ENCODE measurements around the gene GTF3A.

GRCh38 chr13:27195260-27195614, 23.6 kb upstream of the USP12 start:
- RRBS = no CpG with 5 or more reads among the region's 5 CpGs

DNA sequence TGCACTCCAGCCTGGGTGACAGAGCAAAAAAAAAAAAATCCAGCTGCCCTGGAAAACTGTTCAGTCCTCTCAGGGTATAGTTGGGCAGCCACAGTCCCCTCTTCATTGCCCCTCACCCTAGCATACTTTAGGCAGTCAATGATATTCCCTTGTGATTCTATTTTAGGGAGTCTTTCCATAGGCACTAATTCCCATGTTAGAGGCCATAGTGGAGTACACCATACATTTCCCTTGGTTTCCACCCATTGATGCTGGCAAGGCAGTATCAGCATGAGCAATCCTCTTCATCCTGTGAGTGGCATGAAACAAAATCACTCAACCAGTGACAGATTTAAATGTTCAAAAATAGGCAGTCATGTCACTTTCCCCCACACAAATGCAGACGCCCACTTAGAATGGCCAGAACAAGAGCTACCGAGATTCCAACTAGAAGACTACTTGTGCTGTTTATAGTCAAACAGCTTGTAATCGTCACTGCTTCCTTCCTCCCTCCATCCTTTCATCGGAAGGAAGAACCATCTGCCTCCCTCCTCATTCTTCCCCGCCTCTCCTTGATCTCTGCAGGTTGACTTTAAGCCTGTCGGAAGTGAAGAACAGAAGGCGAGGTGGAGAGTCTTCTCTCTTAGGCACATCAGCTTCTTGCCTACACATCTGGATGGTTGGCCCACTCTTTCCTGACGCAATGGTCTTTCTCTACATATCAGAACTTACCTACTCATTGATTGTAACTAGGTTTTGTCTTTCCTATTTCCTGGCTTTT, 22.5 kb downstream of the RASL11A start:
- RRBS = no CpG with 5 or more reads among the region's 8 CpGs

DNA sequence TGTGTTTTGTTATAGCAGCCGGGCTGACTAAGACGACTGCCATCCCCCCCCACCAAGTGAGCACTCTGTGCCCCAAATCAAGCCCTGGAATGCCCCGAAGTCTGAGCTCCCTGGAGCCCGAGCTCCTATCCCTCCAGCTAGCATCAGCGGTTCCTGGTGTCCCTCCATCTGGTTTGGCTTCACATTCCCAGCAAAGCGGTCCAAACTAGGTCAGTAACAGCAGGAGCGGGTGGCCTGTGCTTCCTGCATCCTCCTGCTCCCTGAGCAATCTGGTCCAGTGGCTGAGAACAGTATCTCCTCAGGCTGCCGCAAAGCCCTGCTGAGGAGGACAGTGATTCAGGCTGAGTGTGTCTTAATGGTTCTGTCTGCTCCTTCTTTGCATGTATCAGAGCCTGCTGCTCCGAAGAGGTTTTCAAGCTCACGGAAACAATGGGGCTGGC, 25.8 kb downstream of the RASL11A start:
- RRBS = no CpG with 5 or more reads among the region's 10 CpGs

- RRBS = 2% methylated on average over 39 of the region's 91 CpGs
Measured at GRCh38 chr13:27424101-27425224, at the start of gene GTF3A. Gene GTF3A (plus strand): TSS chr13:27424619.

DNA sequence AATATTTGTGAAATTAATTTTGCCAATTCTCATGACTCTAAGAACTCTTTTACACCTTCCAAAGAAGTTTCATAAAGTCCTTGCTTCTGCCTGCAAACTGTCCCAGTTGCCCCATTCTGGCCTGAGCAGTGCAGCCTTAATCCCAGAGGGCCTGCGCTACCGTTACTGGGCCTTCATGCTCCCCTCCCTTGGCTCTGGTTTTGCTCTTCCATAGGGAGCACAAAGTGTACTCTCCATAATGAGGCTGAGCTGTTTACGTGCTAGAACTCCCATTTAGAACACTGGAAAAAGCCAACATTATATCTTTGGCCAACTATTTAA, 2.1 kb downstream of the MTIF3 start:
- RRBS = no CpG with 5 or more reads among the region's 3 CpGs

- RRBS = 48% methylated on average over 2 of the region's 8 CpGs
Measured at GRCh38 chr13:27744802-27745371, 47.4 kb upstream of the GSX1 start.

GRCh38 chr13:27868784-27869137, 51.0 kb upstream of the PDX1 start:
- RRBS = no CpG with 5 or more reads among the region's 3 CpGs

GRCh38 chr13:27957038-27957306, 12.1 kb downstream of the CDX2 start:
- RRBS = no CpG with 5 or more reads among the region's 2 CpGs

GRCh38 chr13:28140162-28140554, 1.8 kb downstream of the PAN3 start:
- RRBS = no CpG with 5 or more reads among the region's 5 CpGs

GRCh38 chr13:28268841-28269465, 130.6 kb downstream of the PAN3 start:
- RRBS = no CpG with 5 or more reads among the region's 1 CpG

DNA sequence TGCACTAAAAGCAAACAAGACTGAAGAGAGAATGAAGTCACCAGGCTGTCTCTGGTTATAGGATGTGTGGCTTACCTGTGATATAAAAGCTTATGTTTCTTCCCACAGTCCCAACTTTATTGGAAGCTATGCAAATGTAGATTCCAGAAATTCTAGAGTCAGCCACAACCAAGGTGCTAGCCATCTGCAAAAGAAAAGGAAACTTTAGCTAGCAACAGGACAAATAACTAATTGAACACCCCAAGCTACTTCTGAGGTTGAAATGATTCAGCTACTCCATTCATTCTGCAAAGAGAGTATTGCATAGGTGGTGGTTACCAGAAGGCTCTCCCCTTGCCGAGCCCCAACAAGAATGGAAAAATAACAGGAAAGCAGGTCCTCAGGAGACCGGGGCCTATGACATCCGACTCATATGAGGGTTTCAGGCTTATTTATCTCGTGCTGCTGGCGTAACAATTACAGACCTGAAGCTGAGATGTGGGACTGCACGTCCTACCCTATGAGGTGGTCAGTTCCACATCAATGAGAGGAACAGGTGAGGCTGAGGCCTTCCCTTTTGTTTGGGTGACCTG, 98.0 kb downstream of the FLT1 start:
- RRBS = no CpG with 5 or more reads among the region's 6 CpGs

DNA sequence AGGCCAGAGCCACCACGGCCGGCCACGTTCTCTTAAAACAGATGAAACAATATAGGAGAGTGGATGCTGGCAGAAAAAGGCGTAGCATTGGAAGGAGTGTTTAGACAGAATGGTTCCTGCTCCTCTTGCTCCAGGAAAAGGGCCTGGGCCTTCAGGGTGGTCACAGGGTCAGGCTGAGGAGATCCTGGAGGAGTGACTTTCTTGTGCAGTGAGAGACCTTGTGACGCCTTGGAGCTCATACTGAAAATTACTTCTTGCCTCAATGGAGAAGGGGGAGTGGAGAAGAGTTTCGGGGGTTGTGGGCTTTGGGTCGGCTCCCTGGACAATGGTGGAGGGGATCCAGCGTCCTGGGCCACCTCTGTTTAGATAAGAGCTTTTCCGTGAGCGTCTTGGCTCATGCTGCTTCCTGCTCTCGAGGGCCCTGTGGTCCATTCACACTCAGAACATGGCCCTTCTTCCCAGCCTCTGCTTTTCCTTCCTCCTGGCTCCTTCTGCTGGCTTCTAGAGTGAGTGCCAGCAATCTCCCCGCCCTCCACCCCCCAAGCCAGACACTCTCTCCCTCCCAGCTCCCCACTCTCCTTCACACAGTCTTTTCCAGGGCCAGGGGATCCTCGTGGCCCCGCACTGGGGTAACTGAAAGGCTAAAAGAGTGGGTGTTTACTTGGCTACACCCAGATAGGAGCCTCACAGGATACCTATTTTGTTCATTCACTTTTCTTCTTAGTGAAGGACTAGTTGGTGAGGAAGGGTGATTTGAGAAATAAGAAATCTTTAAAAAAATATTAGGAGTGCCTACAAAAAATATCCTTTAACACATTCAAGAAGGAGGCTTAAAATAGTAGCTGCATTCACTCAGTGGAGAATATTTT, 81.9 kb downstream of the FLT1 start:
- RRBS = no CpG with 5 or more reads among the region's 14 CpGs

DNA sequence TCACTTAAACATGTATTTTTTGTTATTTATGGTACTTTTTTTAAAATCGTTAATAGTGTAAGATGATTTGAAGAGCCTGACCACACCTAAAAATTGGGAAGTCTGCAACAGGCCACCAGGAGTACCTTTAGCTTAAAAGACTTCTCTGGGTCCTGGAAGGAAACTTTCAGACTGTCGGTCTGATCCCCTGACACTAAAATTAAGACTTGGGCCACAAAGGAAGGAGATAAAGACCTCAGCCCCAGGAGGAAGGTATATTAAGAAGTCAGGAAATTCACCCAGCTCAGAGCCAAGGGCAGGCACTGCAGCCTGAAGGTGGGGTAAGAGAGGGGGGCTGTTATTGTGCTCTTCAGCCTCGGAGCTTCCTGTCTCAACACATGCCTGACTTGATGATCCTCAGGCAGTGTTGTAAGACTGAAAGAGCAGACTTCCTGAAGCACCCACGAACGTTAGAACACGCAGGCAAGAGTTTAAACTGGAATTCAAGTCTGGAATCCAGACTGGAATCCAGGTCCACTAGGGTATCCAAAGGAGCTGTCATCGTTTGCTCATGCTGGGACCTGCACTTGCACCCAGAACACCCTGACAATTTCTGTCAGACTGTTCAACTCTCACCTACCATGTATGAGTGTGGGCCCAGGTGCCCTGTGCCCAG, 10.6 kb upstream of the FLT1 start:
- RRBS = no CpG with 5 or more reads among the region's 7 CpGs

DNA sequence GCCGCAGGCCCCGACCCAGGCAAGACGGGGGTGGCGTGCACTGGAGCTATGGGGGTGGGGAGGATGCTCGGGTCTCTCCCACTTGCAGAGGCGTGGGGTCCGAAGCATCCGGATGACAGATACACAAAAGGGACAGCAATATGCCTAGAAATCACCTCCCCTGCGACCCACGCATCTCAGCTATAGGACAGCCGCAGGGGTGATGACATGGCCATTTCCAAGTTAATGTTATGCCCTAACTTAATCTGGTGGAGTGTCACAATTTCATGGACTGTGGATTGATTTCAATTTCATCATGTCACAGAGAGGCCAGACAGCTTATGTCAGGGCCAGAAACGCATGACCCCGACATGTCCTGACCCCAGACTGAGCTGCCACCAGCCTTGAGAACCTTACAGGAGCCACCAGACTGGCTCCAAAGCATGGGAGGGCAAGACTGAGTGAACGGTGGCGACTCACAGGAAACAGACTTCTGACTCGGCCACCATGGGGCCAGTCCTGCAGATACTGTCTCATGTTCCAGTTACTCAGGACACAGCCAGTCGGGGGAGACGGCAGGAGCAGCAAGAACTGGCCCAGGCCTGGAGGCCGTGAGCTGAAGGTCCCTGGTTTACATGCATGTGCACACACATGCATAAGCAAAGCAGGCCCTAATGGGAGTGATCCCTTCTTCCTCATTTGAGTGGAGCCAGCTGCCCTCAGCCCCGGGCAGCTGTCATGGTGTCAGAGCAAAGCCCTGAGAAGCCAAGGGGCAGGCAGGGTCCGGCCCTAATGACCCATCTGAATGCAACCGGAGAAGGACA, 82.2 kb downstream of the SLC7A1 start:
- RRBS = 90% methylated on average over 2 of the region's 22 CpGs

DNA sequence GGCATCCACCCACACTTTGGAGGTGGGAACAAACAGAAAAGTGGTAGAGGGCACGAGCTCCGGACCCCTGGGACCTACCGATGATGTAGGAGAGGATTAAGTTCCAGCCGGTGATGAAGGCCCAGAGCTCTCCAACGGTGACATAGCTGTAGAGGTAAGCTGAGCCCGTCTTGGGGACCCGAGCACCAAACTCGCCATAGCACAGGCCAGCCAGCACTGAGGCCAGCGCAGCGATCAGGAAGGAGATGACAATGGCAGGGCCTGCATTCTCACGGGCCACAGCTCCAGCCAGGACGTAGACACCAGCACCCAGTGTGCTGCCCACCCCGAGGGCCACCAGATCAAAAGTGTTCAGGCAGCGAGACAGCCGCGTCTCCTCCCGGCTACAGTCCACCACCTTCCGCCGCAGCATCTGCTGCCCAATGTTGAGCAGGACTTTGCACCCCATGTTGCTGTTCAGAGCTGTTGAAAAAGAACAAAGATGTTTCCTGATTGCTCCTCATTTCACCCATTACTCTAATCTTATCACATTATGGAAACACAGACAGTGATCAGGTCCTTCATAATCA, 59.7 kb downstream of the SLC7A1 start:
- RRBS = no CpG with 5 or more reads among the region's 19 CpGs

DNA sequence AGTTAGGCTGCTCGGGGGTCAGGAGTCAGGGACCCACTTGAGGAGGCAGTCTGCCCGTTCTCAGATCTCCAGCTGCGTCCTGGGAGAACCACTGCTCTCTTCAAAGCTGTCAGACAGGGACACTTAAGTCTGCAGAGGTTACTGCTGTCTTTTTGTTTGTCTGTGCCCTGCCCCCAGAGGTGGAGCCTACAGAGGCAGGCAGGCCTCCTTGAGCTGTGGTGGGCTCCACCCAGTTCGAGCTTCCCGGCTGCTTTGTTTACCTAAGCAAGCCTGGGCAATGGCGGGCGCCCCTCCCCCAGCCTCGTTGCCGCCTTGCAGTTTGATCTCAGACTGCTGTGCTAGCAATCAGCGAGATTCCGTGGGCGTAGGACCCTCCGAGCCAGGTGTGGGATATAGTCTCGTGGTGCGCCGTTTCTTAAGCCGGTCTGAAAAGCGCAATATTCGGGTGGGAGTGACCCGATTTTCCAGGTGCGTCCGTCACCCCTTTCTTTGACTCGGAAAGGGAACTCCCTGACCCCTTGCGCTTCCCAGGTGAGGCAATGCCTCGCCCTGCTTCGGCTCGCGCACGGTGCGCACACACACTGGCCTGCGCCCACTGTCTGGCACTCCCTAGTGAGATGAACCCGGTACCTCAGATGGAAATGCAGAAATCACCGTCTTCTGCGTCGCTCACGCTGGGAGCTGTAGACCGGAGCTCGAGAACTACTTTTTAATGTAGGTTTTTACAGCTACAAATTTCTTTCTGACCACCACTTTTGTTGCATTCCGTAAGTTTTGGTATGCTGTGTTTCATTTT, 51.7 kb upstream of the SLC7A1 start:
- RRBS = no CpG with 5 or more reads among the region's 39 CpGs

DNA sequence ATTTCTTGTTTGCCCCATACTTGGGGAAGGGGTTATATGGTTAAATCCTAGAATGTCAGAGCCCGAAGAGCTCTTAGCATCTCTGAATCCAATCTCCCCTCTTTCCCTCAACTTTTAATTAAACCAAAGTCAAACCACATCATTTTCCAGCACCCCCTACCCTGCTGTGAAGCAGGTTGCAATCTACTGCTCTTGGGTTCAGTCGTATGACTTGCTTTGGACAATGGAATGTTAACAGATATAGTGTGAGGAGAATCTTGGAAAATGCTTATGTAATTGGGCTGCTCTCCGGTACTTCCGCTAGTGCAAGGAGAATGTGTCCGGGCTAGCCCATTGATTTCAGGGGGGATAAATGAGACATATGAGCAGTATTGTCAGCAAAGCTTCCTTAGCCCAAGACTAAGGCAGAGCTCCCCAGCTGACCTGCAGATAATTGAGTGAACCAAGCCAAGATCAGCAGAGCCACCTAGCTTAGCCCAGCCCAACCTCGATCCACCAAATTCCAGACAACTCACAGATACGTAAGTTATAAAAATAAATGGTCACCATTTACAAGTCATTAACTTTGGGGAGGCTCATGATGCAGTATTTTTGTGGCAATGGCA, 89.8 kb upstream of the SLC7A1 start:
- RRBS = no CpG with 5 or more reads among the region's 7 CpGs

- RRBS = no CpG with 5 or more reads among the region's 5 CpGs
Measured at GRCh38 chr13:29906545-29907068, 56.2 kb upstream of the UBL3 start.

DNA sequence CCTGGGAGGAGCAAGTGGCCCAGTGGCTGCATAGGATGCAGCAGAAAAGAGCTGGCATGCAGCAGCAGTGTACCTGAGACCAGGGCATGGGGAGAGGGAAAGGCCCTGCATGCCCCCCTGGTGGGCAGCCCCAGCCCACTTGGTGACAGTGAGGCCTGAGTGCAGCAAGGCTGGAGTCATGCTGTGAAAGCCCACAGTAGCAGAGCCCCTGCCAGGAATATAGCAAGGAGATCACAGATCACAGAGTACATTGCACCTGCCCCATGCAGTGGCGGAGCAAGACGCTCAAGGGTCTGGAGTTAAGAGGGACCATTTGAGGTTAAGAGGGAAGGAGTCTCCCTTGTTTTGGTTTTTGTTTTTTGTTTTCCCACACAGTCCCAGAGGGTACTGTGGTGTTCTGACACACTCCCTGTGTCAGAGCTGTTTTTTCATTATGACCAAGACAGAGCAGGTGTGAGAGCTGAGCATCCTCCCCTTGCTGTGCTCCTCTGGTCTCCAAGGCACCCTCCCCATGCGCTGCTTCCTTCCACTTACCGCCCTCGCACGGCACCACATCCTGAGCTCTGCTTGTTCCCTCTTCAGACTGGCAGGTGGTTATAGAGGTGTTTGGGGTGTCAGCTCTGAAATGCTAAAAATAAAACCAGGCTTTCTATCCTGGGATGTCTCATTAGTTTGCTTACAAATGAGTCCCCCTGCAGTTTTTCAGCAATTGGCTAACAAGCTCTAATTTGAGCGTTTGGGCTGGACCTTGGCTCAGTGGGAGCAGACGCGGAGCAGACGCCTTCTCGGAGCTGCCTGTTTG, 85.1 kb upstream of the UBL3 start:
- RRBS = no CpG with 5 or more reads among the region's 11 CpGs

DNA sequence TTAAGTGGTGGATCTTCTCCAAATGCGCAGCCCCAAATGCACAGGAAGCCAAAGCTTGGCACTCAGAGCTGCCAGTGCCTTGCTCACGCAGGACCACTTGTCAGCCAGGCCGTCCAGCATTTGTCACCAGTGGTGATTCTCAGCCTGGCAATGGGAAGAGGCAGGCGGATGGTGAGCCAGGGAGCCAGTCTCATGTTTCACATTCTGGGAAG, 158.5 kb downstream of the KATNAL1 start:
- RRBS = no CpG with 5 or more reads among the region's 4 CpGs

All from mononuclear cell (primary cell).